ENCODE measurements around the genes PAWR and PPFIA2.

- PRO-cap, 2 experiments: no peak in any of the 2 experiments
- RAMPAGE, long total RNA, 5 experiments: no peak in any of the 5 experiments
Observed at GRCh38 chr12:76508610-76508876, 51.0 kb downstream of the OSBPL8 start.

DNA sequence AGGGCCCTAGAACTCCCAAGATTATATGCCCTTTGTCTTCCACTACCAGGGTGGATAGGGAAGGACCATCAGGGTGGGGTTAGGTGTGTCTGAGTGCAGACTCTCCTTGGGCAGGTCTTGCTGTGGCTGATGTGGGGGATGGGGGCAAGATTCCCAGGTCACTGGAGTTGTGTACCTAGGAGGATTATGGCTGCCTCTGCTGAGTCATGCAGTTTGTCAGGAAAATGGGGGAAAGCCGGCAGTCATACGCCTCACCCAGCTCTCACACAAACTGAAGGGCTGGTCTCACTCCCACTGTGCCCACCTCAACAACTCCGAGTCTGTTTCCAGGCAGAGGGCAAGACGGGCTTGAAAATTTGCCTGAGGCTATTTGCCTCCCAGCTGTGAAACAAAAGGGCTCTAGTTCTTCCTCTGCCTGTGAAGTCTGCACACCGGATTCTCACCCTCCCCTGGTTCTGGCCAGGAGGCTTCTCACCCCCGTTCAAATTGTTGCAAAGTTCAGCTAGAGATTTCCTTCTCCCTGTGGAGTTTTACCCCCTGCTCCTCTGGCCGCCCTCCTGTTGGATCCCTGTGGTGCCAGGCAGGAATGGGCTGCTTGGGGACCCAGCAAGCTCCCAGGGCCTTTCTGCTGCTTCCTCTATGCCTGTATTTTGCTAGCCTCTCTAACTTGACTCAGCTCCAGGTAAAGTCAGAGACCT, 24.7 kb upstream of the ZDHHC17 start:
- PRO-cap, 2 experiments: no peak in any of the 2 experiments
- RAMPAGE, long total RNA, 5 experiments: no peak in any of the 5 experiments

GRCh38 chr12:76787034-76787334, 23.1 kb downstream of the ZDHHC17 start:
- PRO-cap, 2 experiments: no peak in any of the 2 experiments
- RAMPAGE, long total RNA, 5 experiments: no peak in any of the 5 experiments

GRCh38 chr12:76866733-76867075, 12.1 kb downstream of the CSRP2 start:
- PRO-cap, 2 experiments: no peak in any of the 2 experiments
- RAMPAGE, long total RNA, 5 experiments: no peak in any of the 5 experiments

- PRO-cap, 2 experiments: no peak in any of the 2 experiments
- RAMPAGE, long total RNA, 5 experiments: no peak in any of the 5 experiments
Observed at GRCh38 chr12:77893766-77894476, 63.2 kb downstream of the NAV3 start.

DNA sequence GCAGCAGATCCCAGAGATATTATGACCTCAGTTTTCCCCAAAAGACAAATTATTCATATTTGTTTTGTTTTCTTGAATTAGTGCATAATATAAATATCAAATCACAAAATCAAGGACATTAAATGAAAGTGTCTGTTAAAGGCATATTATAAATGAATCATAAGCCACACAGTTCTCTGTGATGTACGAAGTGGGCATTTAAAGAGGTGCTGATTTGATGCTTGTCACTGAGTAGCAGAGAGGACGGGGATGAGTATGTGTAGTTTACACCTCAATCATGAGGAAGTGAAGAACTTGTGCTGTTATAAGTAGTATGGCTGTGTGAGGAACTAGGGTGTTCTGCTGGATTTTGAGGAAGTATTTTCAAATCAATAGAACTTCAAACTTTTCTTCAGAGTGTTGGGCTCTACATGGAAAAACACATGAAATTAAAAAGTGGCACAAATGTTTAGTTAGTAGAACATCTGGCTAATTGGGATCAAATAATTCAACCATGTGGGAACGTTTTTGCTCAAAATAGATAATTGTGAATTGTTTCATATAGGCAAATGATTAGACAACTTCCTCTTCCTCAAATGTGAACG, 168.3 kb downstream of the NAV3 start:
- PRO-cap, 2 experiments: no peak in any of the 2 experiments
- RAMPAGE, long total RNA, 5 experiments: no peak in any of the 5 experiments

DNA sequence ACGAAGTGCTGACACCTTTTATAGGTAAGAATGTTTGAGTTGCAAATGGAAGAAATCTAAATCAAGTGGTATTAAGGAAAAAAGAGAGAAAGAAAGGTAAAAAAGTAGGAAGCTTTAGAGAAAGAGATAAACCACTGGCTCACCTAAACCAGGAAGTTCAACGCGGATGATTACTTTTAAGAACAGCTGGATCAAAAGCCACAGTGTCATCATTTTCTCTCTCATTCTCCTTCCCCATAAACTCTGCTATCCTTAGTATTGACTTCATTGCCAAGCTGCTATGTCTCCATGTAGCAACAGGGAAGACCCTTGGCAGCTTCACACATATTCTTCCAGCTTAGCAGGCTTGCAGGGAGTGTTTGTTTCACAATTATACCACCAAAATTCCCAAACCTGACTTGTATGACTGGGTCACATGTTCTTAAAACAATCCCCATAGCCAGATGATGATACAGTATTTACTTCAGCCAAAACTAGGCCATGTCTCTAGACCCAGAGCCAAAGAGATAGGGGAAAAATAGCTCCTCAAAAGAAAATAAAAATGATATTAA, 235.5 kb downstream of the PAWR start:
- PRO-cap, 2 experiments: no peak in any of the 2 experiments
- RAMPAGE, long total RNA, 5 experiments: no peak in any of the 5 experiments

DNA sequence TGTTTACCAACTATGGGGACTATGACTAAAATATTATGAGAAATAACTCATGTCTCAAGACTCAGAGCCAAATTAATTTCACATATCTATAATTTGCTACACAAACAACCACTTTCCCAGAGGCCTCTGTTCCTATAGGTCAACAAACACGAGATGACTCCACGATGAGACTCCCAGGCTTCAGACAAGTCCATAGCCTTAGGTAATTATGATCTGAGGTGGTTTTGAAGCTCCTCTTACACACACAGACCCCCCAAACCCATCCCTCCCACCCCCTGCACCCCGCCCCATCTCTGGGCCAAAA, 143.8 kb downstream of the PAWR start:
- PRO-cap, 2 experiments: peak in 1 of 2 experiments; most common minus-strand start position 261 of the sequence (in 1)
- RAMPAGE, long total RNA, 5 experiments: no peak in any of the 5 experiments

DNA sequence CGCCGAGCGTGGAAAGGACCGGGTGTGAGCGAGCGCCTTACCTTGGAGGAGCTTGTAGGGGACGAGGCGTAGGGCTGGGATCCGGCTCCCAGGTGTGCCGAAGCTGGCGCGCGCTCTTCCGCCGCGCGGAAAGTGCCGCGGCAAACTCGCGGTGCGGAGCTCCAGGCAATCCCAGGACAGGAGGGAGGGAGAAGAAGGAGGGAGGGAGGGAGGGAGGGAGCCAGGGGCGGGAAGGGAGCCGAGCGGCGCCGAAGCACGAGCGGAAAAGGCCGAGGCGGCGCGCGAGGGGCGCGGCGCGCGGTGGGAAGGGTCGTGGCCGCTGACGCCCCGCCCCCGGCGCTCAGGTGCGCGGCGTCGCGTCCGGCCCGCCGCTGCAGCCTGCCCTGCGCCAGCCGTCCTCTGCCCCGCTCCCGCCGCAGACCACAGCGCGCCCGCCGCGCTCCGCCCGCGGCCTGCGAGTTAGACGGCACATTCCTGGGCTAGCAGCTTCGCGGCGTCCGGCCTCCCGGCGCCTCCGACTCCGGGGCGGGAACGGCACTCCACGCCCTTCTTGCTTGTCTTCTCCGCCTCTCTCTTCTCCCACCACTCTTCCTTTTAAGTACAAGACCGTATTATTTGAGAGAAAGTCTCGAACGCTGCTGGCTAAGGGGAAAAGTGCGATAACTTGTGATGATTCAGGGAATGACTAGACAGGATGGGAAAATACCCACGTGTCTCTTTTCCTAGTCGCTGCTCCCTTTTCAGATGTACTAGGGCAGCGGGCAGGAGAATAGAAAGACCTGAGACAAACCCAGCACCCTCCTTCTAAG, at the start of gene PAWR:
TSS of gene PAWR (minus strand) at position 134 of the 809 bp plus-strand sequence.
- PRO-cap, 2 experiments: peak in 2 of 2 experiments; most common plus-strand start position 262 of the sequence (in 1); most common minus-strand start position 134 of the sequence (in 2)
- RAMPAGE, long total RNA, 5 experiments: start-site peak on the minus strand in 2 of 5 experiments, centred at positions 167 to 168 of the sequence, 101 to 367 reads per replicate

DNA sequence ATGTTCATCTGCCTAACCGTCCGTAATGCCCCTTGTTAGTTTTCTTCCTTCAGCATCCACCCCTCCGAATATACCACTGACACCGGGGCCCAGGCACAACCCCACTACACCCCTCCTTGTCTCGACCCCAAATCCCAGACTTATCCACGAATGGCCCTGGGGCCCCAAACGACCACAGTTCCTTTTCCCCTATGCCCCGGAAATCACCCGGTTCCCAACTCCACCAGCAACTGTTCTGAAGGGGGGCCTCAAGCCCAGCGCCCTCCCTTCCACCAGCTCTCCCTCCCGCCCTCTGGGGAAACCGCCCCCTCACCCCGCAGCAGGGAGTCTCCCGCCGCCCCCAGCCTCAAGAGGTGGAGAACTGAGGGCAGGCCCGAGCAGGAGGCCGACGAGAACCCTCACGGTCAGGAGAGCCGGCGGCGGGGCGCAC, 621 bp downstream of the PPP1R12A start:
- PRO-cap, 2 experiments: peak in 2 of 2 experiments; most common plus-strand start position 356 of the sequence (in 1); most common minus-strand start position 237 of the sequence (in 2)
- RAMPAGE, long total RNA, 5 experiments: no peak in any of the 5 experiments

DNA sequence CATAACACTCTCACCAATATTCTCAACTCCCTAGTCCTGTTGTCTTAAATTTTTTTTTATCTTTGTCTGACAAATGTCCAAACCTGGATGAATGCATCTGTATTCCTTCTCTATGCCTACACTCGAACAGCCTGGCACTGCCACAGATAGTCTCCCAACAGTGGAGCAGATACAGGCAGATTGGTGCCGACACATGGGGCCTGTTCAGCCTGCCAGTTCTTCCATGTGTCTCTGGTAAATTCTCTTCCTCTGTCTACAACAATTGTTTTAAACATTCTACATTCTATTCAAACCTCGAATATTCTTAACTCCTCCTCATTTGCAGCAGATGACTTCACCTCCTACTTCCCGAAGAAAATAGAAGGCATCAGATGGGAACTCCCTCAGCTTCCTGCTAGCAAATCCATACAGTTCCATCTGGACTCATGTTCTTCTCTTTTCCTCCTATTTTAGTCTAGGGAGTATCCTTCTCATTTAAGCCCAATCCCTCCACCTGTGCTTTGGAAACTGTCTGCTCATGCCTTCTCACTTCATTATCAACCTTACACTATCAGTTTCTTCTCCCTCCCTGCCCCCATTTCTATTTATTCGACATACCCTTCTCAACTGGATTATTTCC, 43.1 kb upstream of the OTOGL start:
- PRO-cap, 2 experiments: no peak in any of the 2 experiments
- RAMPAGE, long total RNA, 5 experiments: no peak in any of the 5 experiments

GRCh38 chr12:80704362-80704964, 3.0 kb upstream of the MYF6 start:
- PRO-cap, 2 experiments: no peak in any of the 2 experiments
- RAMPAGE, long total RNA, 5 experiments: no peak in any of the 5 experiments

DNA sequence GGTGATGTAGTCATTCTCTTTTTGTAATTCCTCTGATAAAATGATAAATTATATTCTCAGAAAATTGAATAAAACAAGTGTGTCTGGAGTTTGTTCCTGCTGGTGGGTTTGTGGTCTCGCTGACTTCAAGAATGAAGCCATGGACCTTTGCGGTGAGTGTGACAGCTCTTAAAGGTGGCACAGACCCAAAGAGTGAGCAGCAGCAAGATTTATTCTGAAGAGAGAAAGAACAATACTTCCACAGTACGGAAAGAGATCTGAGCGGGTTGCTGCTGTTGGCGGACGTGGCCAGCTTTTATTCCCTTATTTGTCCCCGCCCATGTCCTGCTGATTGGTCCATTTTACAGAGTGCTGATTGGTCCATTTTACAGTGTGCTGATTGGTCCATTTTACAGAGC, 59.4 kb downstream of the LIN7A start:
- PRO-cap, 2 experiments: no peak in any of the 2 experiments
- RAMPAGE, long total RNA, 5 experiments: no peak in any of the 5 experiments

GRCh38 chr12:81083742-81084569, 6.1 kb downstream of the ACSS3 start:
- PRO-cap, 2 experiments: no peak in any of the 2 experiments
- RAMPAGE, long total RNA, 5 experiments: no peak in any of the 5 experiments

DNA sequence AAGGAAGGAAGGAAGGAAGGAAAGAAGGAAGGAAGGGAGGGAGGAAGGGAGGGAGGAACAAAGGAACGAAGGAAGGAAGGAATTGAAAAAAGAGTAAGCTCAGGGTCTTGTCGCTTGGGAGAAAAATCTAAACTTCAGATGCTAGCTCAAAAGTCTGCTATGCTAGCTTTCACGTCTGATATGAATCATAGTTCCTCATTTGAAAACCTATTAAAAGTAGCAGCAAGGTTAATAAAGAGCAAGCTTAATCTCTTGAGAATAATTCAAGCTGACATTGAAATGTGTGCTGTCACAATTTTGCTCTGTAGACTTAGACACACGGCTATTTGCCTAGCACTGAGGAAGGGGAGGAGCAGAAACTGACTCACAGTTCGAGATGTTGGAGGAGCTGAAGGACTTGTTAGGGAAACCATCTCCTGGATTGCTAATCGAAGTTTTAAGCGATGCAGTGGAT, 216.6 kb downstream of the ACSS3 start:
- PRO-cap, 2 experiments: peak in 1 of 2 experiments; most common plus-strand start position 369 of the sequence (in 1)
- RAMPAGE, long total RNA, 5 experiments: no peak in any of the 5 experiments

DNA sequence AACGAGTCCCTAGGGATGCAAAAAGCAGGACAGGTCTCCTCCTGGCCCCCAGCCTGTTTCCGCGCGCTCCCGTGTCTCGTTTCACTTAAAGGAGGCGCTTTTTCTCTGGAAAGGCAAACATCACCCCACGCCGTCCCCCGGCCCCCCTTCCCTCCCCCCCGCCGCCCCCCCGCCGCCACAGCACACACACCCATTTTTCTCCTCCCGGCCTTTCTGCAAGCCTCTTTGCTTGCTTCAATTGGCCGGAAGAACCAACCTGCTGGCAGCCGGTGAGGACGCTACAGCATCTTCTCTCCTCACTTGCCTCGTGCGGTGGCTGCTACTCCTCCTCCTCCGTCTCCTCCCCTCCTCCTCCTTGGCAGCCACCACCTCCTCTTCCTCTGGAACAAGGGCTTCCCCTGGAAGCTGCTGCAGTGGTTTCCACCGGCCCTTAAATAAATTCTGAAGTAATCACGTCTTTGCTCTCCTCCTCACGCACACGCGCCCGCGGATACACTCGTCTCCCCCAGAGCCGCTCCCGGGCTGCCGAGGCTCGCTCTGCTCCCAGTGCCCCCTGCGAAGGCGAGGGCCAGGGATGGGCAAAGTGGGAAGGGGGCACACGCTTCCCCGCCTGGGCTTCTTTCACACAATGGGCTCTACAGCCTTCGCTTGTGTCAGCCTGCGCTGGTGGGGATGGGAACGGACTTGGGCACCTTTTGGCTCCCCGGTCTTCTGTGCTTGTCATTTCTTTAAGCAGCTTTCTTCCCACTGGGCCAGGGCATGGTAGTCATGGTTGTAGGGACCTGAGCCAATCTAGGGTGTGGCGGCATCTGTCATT, at the start of gene PPFIA2:
TSS of gene PPFIA2 (minus strand) at position 327 of the 817 bp plus-strand sequence.
- PRO-cap, 2 experiments: no peak in any of the 2 experiments
- RAMPAGE, long total RNA, 5 experiments: start-site peak on the minus strand in 1 of 5 experiments, centred at position 314 of the sequence, 23 reads per replicate

DNA sequence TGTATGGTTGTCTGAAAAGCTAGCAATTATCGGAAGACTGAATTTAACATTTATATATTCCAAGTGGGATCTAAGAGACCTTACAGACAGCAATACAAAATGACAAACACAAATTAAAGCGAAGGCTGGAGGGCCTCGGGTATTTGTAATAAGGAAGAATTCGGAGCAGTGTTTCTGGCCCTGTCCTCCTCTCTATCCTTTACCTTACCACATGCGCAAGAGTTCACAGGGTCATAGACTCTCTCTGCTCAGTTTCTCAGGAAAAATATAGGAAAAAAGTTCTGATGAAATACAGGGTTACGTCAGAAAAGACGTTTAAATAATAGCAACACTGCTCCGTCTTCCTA, 504 bp downstream of the CCDC59 start:
- PRO-cap, 2 experiments: no peak in any of the 2 experiments
- RAMPAGE, long total RNA, 5 experiments: no peak in any of the 5 experiments

- PRO-cap, 2 experiments: no peak in any of the 2 experiments
- RAMPAGE, long total RNA, 5 experiments: no peak in any of the 5 experiments
Observed at GRCh38 chr12:82650592-82651141, 36.0 kb upstream of the TMTC2 start.

DNA sequence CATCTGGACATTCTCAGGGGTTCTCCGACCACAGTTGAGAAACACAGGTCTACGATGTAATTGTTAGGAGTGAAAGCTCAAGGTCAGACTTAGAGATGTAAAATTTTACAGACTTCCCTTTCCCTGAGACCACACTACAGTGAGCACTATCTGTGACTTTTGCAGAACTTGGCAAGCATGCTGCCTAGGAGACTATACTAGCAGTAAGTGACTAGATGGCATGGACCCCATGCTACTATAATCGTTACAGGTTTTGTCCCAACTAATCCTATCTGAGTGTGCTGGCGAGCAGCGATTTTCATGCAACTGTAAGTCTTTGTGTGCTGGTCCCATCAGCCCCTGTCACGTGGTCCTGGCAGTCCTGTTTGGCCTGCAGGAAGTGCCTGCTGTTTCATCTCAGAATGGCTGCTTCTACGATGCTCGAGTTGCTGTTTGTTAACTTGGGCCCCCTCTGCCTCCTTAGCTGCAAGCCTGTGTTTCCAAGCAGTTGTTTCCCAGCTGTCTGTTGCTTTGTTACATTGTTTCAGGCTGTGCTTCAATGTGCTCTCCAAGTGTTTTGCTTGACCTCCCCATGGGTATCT, 21.7 kb downstream of the TMTC2 start:
- PRO-cap, 2 experiments: no peak in any of the 2 experiments
- RAMPAGE, long total RNA, 5 experiments: no peak in any of the 5 experiments

GRCh38 chr12:84986563-84987071, 49.5 kb downstream of the TSPAN19 start:
- PRO-cap, 2 experiments: no peak in any of the 2 experiments
- RAMPAGE, long total RNA, 5 experiments: no peak in any of the 5 experiments

Data from thyroid gland (tissue), 7 donors.